ENCODE data around the gene SLC25A40.

- PRO-cap, result no peak
These were observed 34.5 kb upstream of the CD36 start for GRCh38 chr7:80603948-80604339.

- PRO-cap, result no peak
These were observed 8.8 kb downstream of the CD36 start for GRCh38 chr7:80647209-80647662.

- PRO-cap, result no peak
These were observed 38.9 kb downstream of the SEMA3C start for GRCh38 chr7:80879859-80880512.

- PRO-cap, result no peak
These were observed 206.3 kb downstream of the PCLO start for GRCh38 chr7:82956193-82956921.

DNA sequence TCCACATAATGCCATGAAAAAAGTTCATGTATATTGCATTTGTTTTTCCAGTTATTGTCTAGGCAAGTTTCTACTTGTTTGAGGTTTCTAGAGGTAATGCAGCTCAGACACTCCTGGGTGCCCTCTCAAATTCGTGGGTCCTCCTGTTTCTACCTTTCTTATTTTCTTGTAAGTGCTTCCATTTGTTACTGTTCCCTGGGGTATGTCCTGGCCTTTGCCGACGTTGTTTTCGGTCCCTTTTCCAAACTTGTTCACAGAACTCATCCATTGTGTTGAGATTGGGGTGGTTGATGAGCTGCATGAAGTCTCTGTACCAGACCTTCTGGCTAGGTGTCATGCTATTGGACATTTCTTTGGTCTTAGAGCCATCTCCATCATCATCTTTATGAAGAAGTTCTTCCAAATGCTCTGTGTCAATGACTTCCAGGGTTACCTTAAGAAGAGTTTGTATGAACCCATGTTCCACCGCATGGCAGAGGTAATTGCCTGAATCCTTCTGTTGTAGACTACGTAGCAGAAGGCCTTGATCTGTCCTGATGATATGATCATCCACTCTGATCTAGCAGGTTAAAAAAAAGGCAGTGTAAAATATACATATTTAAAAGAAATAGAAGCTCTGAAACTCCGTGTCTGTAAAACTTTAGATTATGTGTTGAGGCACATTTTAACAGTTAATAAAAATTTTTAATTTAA, 233.2 kb downstream of the SEMA3A start:
- PRO-cap, result no peak

DNA sequence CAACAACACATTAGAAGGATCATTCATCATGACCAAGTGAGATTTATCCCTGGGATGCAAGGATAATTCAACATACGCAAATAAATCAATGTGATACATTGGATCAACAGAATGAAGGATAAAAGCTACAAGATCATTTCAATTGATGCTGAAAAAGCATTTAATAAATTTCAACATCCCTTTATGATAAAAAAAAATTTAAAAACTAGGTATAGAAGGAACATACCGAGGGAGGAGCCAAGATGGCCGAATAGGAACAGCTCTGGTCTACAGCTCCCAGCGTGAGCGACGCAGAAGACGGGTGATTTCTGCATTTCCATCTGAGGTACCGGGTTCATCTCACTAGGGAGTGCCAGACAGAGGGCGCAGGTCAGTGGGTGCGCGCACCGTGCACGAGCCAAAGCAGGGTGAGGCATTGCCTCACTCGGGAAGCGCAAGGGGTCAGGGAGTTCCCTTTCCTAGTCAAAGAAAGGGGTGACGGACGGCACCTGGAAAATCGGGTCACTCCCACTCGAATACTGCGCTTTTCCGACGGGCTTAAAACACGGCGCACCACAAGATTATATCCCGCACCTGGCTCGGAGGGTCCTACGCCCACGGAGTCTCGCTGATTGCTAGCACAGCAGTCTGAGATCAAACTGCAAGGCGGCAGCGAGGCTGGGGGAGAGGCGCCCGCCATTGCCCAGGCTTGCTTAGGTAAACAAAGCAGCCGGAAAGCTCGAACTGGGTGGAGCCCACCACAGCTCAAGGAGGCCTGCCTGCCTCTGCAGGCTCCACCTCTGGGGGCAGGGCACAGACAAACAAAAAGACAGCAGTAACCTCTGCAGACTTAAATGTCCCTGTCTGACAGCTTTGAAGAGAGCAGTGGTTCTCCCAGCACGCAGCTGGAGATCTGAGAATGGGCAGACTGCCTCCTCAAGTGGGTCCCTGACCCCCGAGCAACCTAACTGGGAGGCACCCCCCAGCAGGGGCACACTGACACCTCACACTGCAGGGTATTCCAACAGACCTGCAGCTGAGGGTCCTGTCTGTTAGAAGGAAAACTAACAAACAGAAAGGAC, 19.6 kb downstream of the ELAPOR2 start:
- PRO-cap, result no peak

- PRO-cap, result no peak
These were observed 850 bp upstream of the DMTF1 start for GRCh38 chr7:87151381-87151824.

- PRO-cap, result no peak
These were observed 1.0 kb upstream of the CROT start for GRCh38 chr7:87344528-87344766.

GRCh38 chr7:87564288-87564526, 36.5 kb downstream of the ABCB1 start:
- PRO-cap, result no peak

GRCh38 chr7:87627496-87628030, 635 bp upstream of the RUNDC3B start:
- PRO-cap, result no peak

- PRO-cap, result bidirectional peak, plus-strand start at chr7:87876585, minus-strand start at chr7:87876368
These were observed at the start of gene SLC25A40 for GRCh38 chr7:87876008-87876814. Gene SLC25A40, minus strand, starts transcription at chr7:87876360.

- PRO-cap, result no peak
These were observed 111.3 kb downstream of the ADAM22 start for GRCh38 chr7:88045377-88045788.

DNA sequence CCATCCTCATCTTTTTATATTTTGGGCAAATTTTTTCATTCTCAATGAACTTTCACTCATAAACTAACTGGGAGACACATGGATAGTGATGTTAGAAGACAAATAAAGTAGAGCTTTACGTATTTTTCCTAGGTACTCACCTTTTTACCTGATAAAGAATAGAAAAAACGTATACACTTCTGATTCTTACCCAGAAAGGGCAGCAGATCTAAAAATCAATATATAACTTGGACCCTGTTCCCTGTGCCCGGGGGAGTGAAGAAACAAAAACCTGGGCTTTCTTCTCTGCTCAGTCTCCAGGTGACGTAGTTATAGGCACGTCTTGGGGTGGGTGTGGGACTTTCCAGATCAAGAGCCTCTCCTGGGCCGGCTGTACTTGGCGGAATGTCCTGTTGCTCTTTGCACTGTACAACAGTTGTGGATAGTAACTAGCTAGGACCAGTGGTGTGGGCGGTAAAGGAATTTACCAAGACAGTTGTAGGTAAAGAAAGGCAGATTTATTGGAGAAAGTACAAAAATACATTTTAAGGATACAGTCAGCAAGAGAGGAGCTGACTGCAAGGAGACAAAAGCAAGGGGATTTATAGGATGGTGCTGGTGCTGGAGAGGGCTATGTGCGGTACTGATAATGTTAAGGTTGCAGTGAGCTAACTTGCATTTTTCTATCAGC, 40.4 kb upstream of the STEAP4 start:
- PRO-cap, result no peak

DNA sequence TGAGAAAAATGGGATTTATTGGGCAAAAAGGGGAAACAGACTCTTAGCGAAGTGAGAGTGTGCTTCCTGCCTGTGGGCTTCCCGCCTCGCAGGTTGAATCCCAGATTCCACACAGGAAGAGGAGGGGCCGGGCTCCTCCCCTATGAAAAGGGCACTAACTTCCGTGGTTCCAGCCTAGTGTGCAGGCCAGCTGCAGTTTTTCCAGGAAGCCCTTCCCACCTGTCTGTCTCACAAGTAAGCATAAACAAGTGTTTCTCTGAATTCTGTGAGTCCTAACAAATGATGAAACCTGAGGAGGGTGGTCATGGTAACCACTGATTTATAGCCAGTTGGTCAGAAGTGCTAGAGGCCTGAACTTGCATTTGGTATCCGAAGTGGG, 54.6 kb upstream of the STEAP4 start:
- PRO-cap, result no peak

- PRO-cap, result no peak
These were observed 2.1 kb downstream of the STEAP2 start for GRCh38 chr7:90213316-90214328.

- PRO-cap, result no peak
These were observed 24.0 kb downstream of the CFAP69 start for GRCh38 chr7:90268942-90269432.

DNA sequence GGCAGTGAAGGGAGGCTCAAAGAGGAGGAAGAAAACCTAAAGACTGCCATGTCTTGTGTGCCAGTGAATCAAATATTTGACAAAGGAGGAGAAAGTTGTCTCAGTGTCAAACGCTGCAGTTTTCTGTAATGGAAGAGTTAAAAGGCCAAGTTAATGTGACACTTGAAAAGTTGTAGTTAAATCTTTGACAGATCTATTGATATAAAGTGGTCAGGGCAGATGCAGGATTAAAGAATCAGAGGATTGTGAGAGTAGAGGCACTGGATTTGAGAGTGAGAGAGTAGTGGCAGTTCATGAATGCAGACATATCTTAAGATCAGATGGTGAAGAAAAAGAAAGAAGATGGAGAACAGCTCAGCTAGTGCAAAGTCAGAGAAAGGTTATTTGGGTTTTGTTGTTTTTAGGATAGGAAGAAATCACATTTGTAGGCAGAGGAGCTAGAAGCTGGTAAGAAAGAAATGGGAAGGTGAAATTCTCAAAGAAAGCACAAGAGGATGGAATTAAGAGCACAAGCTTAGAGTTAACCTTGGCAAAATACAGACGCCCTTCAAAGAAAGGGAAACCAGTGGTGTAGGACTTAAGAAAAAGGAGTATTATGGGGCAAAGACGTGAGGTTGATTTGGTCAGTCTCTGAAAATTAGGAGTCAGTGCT, 24.6 kb downstream of the CFAP69 start:
- PRO-cap, result no peak

- PRO-cap, result unidirectional peak, plus-strand start at chr7:90345750; unidirectional peak, plus-strand start at chr7:90345822
These were observed 912 bp upstream of the GTPBP10 start for GRCh38 chr7:90345219-90346389.

GRCh38 chr7:90621169-90621635, 25.1 kb downstream of the CDK14 start:
- PRO-cap, result no peak

- PRO-cap, result bidirectional peak, plus-strand start at chr7:91267344, minus-strand start at chr7:91267348
These were observed 3.1 kb downstream of the FZD1 start for GRCh38 chr7:91266859-91268196.

Measured in sciatic nerve (tissue), 1 donor.